ENCODE measurements around a stretch of chr18.

- RRBS: no CpG with 5 or more reads among the region's 8 CpGs
These were observed 1.1 kb upstream of the MYL12B start for GRCh38 chr18:3260811-3261286.

GRCh38 chr18:3272773-3273075, 10.8 kb downstream of the MYL12B start:
- RRBS: no CpG with 5 or more reads among the region's 5 CpGs

- RRBS: no CpG with 5 or more reads among the region's 6 CpGs
These were observed 21.5 kb downstream of the MYL12B start for GRCh38 chr18:3283413-3283884.

- RRBS: no CpG with 5 or more reads among the region's 5 CpGs
These were observed 16.3 kb downstream of the TGIF1 start for GRCh38 chr18:3466068-3466785.

- RRBS: no CpG with 5 or more reads among the region's 8 CpGs
These were observed 18.7 kb downstream of the TGIF1 start for GRCh38 chr18:3468677-3469129.

GRCh38 chr18:3525660-3526418, 75.9 kb downstream of the TGIF1 start:
- RRBS: no CpG with 5 or more reads among the region's 12 CpGs

DNA sequence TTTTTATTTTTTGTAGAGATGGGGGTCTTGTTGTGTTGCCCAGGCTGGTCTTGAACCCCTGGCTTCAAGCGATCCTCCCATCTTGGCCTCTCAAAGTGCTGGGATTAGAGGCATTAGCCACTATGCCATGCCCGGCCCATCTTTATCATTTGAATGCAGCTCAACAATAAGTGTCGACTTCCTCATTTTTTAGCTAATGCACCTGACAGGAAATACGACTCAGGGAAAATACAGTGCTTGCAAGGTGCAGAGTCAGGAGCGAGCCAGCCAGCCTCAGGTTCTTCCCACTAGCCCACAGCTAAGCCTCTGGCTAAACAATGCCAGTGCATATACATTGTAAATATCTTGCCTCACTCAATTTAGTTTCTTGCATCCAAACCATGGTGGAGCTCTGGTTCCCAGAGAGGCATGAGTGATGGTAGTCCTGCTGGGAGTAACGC, 135.0 kb downstream of the TGIF1 start:
- RRBS: no CpG with 5 or more reads among the region's 6 CpGs

GRCh38 chr18:3666990-3667505, 217.1 kb downstream of the TGIF1 start:
- RRBS: no CpG with 5 or more reads among the region's 7 CpGs

- RRBS: no CpG with 5 or more reads among the region's 1 CpG
These were observed 345.0 kb downstream of the TGIF1 start for GRCh38 chr18:3795017-3795311.

DNA sequence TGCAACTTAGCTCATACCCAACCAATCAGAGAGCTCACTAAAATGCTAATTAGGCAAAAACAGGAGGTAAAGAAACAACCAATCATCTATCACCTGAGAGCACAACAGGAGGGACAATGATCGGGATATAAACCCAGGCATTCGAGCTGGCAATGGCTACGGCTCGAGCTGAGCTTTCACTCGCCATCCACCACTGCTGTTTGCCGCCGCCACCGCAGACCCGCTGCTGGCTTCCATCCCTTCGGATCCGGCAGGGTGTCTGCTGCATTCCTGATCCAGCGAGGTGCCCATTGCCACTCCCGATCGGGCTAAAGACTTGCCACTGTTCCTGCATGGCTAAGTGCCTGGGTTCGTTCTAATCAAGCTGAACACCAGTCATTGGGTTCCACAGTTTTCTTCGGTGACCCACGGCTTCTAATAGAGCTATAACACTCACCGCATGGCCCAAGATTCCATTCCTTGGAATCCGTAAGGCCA, 236.7 kb upstream of the DLGAP1 start:
- RRBS: no CpG with 5 or more reads among the region's 19 CpGs

- RRBS: no CpG with 5 or more reads among the region's 4 CpGs
These were observed 1.2 kb downstream of the ZBTB14 start for GRCh38 chr18:5294444-5294673.

DNA sequence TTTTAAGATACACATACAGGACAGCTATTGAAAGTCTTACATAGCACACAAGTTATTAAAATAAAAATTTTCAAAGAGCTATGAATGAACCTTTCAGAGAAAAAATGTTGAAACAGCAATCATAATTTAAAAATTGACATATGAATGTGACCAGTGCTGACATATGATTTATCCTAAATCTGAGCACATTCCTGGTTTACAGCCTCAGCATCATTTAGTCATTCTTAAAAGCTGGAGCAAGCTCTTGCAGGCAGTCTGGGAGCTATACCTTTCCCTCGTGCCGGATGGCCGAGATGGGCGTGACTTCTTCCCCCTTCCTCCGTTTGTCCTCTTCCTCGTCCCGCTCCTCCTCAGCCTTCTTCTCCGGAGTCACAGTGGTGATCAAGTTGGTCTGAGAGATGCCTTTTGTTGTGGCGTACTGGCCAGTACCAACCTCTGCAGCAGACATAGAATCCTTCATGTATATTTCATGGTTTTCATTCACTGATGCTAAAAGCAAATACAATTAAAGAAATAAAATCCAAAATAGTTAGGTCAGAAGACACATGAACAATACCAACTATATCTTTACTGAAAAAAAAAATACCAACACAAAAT, 124.0 kb upstream of the ZBTB14 start:
- RRBS: 88% methylated on average over 6 of the region's 9 CpGs

DNA sequence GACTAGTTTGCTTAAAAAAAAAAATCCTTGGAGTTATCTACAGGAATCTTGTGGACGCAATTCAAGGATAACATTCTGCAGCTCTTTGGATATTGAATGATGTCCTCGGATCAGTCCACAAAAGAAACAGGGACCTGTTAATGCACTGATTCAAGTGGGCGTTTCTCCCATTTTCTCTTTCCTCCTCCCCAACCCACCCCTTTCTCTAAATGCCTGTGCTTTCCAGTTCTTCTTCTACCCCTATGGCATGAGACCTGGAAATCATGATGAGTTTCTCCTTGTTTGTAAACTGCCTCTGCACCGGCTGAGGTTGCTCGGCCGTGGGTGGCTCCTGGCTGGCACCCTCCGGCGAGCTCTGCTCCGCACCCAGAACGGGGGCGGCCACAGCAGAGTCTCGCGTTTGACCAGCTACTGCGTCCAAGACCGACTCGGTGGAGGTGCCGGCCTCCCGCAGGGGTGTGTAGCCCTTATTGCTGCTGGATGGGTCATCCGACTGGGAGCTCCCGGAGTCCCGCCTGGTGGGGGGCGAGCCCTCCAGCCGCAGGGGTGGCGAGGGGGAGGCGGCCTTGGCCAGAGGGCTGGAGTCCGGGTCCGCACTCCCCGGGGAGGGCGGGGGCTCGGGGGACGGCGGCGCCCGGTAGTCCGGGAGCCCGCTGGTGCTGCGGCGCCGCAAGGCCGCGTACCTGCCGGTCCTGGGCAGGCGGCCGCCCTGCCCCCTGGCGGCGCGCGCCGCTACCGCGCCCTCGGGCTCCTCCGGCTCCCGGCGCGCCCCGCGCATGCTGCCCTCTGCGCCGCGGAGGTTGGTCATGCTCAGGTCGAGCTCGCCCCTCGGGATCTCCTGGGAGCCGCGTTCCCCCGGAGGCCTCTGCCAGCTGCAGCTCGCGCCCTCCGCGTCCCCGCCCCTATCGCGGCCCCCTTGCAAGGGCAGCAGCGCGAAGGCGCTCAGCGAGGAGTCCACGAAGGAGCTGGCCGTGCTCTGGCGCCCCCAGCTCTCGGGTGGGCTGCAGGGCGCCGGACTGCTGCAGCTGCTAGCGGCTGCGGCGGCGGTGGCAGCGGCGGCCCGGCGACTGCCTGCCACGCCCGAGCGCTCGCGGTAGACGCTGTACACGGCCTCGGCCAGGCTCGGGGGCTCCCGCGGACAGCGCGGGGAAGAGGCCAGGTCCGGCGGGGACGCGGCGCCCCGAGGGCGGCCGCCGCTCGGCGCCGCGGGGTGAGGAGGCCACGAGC, 4.9 kb downstream of the TMEM200C start:
- RRBS: 16% methylated on average over 78 of the region's 119 CpGs

GRCh38 chr18:6012843-6013562, 117.7 kb upstream of the TMEM200C start:
- RRBS: no CpG with 5 or more reads among the region's 8 CpGs

DNA sequence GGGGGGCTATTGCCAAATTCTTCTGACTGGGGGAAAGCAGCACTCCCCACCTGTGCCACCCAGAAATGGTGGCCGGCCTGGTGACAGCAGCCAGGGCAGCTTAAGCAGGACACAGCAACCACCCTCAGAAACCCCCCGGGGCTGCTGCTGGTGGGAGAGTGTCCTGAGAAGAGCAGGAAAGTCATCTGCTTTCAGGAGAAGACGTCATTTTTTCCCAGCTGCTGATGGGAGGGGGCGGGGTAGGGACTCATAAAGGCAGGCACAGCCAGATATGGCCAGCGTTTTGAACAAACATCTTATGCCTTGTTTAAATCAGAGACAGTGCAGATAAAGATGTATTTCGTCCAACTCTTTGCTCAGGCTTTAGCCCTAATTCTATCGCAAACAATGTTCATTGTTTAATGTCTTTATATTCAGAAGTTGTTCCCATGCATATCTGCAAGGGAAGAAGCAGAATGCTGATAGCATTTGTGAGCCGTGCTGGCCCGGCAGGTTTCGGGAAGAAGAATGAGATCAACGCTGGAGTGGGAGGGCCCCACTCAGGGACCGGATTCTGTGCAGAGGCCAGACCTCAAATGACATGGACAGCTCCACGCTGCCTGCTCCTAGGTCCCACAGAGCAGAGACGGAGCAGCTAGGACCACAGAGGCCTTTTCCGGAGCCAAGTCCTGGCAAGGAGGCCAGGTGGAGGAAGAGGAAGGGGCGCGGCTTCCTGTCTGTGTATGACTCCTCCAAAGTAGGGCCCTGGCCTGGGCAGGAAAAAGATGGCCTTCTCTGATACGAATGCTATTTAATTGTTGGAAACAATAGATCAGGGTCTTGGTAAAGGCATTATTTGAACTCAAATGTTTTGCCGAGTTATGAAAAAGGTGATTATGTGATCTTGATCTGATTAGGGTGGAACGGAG, 139.7 kb downstream of the LRRC30 start:
- RRBS: 14% methylated on average over 8 of the region's 20 CpGs

DNA sequence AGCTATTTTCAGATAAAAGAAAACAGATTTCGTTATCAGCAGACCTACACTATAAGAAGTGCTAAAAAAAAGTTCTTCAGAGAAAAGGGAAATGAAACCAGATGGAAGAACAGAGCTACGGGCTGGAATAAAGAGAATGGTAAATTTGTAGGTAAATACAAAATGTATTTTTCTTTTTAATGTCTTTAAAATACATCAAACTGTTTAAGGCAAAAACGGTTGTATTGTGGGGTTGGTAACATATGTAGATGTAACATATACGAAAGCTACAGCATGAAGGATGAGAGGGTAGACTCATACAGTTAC, 5.5 kb upstream of the RAB12 start:
- RRBS: no CpG with 5 or more reads among the region's 4 CpGs

GRCh38 chr18:8809916-8810575, 104.7 kb downstream of the MTCL1 start:
- RRBS: no CpG with 5 or more reads among the region's 15 CpGs

DNA sequence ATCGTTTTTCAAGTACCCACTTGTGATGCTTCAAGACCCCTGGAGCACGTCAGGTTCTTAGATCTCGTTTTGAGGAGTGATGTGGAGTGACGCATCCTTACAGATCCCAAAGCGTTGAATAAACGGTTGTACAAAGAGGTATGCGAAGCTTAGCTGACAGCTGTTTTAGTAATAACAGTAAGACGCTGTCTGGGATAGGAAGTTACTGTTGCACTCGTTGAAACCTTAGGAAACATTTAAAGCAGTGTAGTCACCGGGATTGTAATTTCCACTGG, 1.1 kb downstream of the ANKRD12 start:
- RRBS: no CpG with 5 or more reads among the region's 10 CpGs

- RRBS: no CpG with 5 or more reads among the region's 2 CpGs
These were observed 81.7 kb downstream of the ANKRD12 start for GRCh38 chr18:9218144-9218746.